Sternocleidomastoid (tissue), 1 donor: ENCODE measurements around the genes POLR2E, NDUFS7 and ADAMTSL5.

GRCh38 chr19:1035153-1035601, 4.7 kb upstream of the ABCA7 start:
- PRO-cap, result no peak

DNA sequence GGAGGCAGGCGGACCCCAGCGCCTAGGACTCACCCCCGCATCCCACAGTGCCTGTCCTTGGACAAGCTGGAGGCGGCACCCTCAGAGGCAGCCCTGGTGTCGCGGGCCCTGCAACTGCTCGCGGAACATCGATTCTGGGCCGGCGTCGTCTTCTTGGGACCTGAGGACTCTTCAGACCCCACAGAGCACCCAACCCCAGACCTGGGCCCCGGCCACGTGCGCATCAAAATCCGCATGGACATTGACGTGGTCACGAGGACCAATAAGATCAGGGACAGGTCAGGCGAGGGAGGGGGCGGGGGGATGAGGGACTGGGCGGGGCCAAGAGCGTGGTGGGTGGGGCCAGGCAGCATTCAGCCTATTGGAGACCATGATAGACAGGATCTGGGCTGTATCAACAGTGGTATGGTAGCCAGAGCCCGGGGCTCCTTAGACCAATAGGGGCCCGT, 5.1 kb downstream of the ABCA7 start:
- PRO-cap, result no peak

DNA sequence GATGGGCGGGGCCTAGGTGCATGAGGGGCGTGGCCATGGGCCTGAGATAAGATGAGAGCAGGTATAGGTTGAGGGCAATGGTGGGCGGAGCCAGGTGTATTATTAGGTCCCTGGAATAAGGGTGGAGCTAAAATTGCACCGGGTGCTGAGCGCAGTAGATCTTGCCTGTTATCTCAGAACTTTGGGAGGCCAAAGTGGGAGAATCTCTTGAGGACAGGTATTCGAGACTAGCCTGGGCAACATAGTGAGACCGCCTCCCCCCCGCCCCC, 5.4 kb downstream of the ABCA7 start:
- PRO-cap, result no peak

GRCh38 chr19:1073166-1073845, 6.3 kb downstream of the ARHGAP45 start:
- PRO-cap, result no peak

DNA sequence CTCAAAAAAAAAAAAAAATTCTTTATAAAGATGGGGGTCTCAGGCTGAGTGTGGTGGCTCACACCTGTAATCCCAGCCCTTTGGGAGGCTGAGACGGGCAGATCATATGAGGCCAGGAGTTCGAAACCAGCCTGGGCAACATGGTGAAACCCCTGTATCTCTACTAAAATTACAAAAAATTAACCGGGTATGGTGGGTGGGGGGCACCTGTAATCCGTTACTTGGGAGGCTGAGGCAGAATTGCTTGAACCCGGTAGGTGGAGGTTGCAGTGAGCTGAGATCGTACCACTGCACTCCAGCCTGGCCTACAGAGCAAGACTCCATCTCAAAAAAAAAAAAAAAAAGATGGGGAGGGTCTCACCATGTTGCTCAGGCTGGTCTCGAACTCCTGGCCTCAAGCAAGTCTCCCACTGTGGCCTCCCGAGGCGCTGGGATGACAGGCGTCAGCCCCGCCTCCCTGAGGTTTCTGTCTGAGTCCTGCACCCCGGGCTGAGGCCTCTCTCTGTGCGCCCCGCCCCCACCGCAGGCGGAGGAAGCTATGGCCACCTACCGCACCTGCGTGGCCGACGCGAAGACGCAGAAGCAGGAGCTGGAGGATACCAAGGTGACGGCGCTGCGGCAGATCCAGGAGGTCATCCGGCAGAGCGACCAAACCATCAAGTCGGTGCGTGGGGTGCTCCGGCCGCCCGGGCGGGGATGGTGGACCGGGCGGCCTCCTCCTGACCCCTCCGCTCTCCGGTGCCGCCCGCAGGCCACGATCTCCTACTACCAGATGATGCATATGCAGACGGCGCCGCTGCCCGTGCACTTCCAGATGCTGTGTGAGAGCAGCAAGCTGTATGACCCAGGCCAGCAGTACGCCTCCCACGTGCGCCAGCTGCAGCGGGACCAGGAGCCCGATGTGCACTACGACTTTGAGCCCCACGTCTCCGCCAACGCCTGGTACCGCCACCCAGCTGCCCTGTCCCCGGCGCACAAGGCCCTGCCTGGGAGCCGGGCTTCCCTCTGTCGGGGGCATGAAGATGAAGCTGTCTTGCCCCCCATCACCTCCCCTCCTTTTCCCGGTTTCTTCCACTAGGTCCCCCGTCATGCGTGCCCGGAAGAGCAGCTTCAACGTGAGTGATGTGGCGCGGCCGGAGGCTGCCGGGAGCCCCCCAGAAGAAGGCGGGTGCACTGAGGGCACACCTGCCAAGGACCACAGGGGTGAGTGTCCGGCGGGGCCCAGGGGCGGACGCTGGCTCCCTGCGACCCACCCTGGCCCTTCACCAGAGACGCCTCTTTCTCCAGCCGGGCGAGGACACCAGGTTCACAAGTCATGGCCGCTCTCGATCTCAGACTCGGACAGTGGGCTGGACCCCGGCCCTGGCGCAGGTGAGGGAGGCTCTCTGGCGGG, 12.7 kb downstream of the ARHGAP45 start:
- PRO-cap, result no peak

DNA sequence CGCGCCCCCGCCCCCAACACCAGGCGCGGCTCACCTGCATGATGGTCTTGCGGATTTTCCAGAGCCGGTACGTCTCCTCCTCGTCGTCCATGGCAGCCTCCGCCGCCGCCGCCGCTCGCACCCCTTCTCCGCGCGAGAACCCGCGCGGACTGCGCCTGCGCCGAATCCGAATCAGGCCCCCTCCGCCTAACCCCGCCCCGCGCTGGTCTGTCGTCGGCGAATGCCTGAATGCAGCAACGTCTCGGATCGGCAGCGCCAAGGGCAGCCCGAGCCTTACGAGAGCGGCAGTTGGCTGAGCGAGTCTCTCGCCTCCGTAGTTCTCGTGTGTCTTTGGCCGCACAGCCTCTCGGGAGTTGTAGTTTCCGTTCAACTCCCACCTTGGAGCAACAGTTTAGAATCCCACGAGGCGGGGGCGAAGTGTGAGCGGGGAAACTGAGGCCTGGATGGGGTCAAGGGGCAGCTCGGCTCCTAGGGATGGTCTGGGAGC, at the start of gene POLR2E:
Gene POLR2E, minus strand, starts transcription at position 151 of the 487 bp plus-strand sequence.
- PRO-cap, result unidirectional peak, minus-strand start at position 151 of the sequence

GRCh38 chr19:1105530-1106053, 1.8 kb downstream of the GPX4 start:
- PRO-cap, result no peak

DNA sequence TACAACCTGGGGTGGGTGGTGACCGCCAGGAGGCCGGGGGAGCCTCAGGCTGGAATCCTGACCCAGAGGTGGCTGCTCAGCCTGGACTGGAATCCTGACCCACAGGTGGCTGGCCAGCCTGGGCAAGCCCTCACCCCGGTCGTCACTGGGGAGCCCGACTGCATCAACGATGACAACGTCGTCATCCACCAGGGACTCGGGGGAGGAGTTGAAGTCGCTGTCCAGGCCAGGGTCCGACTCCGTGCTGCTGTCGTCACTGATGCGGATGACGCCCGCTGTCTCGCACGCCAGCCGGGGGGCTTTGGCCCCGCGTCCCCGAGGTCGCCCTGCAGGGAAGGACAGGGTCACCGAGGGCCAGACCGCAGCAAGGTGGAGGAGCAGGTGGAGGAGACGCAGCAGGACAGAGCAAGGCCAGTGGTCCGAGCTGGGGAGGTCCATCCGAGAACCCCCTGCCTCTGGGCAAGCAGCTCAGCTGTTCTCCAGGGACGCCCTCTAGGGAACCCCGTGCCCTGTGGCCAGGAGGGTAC, 10.4 kb downstream of the GPX4 start:
- PRO-cap, result no peak

- PRO-cap, result no peak
Measured at GRCh38 chr19:1232346-1233214, 5.2 kb downstream of the CBARP start.

GRCh38 chr19:1252015-1252438, 3.6 kb downstream of the MIDN start:
- PRO-cap, result bidirectional peak, plus-strand start at chr19:1252487, minus-strand start at chr19:1252255

DNA sequence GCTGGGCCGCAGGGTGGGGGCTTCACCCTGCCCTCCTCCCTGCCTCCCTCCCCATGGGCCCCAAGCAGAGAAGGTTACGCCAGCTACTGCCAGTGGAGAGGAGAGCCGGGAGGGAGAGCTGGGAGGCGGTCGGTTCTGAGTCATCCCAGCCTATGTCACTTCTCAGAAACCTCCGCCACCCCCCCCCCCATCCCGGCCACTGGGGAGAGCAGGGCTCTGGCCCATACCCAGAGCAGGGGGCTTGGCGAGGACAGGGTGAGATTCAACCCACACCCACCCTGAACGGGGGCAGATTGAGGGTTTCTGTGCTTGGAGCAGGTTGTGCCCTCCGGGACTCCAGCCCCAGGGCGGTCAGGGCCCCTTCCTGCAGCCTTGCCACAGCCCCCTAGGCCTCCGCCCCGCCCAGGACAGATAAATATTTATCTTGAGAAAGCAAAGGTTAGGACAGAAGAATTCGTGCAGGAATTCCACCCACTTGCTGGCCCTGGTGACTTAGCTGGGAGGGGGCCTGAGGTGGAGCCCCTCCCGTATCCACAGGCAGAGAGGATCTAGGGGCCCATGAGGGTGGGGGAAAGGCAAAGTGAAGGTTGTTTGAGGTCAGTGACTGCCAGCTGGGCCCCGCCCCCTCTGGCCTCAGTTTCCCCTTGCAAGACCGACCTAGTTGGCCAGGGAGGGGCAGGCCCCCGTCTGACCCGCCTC, 5.0 kb downstream of the MIDN start:
- PRO-cap, result bidirectional peak, plus-strand start at position 291 of the sequence, minus-strand start outside the sequence

DNA sequence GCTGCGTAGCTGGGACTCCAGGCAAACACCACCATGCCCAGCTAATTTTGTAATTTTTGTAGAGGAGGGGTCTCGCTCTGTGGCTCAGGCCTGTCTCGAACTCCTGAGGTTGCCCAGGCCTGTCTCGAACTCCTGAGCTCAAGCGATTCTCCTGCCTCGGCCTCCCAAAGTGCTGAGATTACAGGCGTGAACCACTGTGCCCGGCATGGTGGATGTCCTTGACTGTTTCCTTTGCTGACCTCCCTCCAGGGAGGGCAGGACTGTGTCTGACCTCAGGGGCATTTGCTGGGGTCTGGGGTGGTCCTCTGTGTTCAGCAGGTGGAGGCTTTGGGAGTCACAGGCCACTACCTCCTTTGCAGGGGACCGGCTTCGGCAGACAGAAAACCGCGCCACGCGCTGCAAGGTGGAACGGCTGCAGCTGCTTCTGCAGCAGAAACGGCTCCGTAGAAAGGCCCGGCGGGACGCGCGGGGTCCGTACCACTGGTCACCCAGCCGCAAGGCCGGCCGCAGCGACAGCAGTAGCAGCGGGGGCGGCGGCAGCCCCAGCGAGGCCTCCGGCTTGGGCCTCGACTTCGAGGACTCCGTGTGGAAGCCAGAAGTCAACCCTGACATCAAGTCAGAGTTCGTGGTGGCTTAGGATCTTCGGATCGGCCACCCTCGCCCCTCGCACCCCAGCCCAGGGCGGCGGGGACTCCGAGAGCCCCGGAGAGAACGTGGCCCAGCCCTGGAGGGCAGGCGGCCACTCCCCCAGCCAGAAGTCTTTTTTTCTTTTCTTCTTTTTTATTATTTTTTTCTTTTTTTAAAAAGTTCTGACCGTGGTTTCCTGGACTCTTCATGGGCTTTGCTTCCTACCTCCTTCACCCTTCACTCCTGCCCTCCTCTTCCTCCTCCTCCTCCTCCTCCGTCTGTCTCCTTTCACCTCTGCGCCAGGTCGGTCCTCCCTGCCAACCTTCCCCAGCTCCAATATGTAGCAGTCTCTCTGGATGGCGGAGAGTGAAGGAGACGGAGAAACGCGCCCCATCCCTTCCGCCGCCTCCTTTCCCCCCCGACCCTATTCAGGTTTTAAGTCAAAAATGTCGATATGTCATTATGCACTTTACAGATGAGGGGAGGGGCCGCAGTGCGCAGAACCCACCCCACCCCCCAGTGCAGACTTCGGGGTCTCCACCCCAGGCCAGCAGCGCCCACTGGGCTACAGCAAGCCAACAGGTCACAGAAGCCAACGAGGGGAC, 8.7 kb downstream of the MIDN start:
- PRO-cap, result no peak

- PRO-cap, result no peak
Measured at GRCh38 chr19:1276280-1277093, 1.2 kb downstream of the FAM174C start.

- PRO-cap, result no peak
Measured at GRCh38 chr19:1361952-1362476, 7.3 kb downstream of the PWWP3A start.

GRCh38 chr19:1383178-1384037, at the start of gene NDUFS7:
TSS of gene NDUFS7 (plus strand) at chr19:1383907.
- PRO-cap, result bidirectional peak, plus-strand start at chr19:1383918, minus-strand start at chr19:1383573

DNA sequence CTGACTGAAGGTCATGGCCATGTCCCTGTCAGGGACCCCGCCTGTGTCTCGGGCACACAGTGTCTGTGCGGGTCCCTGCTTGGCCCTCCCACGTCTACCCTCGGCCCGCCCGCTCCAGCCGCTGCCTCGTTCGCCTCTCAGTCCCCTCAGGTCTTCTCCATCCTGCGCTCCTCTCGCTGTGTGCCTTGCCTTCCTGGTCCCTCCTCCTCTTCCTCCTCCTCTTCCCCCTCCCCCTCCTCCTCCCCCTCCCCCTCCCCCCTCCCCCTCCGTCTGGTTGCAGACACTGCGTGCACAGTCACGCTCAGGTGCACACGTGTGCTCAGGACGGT, 14.1 kb upstream of the RPS15 start:
- PRO-cap, result no peak

DNA sequence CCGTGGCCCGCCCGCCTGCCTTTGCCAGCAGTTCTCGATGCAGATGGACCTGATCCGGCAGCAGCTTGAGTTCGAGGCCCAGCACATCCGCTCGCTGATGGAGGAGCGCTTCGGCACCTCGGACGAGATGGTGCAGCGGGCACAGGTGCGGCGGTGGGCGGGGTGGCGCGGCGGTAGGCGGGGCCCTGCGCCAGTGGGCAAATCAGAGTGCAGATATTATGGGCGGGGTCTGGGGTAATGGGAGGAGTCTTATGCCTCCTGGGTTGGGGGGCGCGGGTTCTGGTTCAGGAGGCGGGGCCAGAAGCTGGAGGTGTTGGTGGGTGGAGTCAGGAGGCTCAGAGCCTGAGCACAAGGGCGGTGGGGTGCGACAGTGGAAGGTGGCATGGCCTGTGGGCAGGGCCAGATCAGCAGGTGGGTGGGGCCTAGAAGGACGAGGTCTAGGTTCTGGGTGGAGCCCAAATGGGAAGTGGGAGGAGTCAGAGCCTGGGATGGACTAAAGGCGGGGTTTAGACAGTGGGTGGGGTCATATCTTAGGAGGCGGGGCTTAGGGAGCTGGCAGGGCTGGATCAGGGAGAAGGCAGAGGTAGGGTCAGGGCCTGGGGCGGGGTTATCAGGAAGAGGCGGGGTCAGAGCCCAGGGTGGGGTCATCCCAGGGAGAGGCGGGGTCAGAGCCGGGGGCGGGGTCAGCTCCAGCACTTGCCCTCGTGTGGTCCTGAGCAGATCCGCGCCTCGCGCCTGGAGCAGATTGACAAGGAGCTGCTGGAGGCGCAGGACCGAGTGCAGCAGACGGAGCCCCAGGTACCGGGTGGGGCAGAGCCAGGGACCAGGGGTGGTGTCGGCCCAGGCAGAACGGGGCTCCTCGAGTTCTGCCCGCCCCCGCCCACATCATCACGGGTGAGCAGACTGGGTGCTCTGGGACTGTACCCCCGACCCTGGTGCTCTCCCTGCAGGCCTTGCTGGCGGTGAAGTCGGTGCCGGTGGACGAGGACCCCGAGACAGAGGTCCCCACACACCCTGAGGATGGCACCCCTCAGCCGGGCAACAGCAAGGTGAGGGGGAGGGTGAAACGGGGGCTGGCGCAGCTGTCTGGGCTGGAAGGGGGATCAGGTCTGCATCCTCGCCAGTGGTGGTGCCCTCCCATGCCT, 5.8 kb downstream of the APC2 start:
- PRO-cap, result no peak

- PRO-cap, result no peak
Measured at GRCh38 chr19:1472797-1473781, 5.9 kb downstream of the C19orf25 start.

DNA sequence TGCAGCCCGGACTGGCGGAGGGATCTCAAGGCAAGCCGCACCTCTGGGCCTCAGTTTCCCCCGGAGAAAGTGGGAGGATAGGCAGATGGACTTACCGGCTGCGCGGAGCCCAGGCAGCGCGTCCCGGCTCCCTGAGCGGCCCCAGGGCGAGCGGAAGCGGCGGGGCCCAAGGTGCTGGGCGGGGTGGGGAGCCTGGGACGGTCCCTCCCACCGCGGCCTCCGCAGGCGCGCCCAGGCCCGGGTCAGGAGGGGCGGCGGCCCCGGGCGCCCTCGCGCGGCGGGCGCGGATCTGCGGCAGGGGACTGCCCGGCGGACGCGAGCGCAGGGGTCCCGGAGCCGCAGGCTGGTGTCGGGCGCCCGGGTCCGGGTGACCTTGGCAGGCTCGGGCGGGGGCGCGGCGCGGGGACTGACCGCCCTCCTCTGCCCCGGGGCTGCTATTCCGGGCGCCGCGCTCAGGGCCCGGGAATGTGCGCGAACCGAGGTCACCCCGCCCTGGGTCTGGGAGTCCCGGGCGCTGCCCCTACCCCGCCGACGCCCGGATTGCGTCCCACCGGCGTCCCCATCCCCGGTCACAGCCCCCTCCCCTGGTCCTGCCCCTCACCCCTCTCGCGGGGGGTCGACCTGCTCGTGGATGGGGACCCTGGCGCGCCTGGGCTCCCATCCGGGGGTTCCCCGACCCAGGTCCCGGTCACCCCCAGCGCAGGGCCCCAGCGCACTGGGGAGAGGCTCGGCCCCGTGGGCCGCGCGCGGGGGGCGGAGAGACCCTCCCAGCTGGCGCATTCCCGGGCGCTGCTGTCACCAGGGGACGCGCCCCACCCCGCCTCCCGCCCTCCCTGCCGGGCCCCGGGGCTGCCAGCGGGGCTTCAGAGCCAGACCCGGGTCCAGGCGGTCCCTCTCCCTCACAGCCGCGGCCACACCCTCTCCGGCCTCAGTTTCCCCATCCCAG, at the start of gene ADAMTSL5:
Gene ADAMTSL5, minus strand, starts transcription at position 152 of the 946 bp plus-strand sequence.
- PRO-cap, result bidirectional peak, plus-strand start at position 270 of the sequence, minus-strand start at position 143 of the sequence

GRCh38 chr19:1643318-1643852, 9.0 kb downstream of the TCF3 start:
- PRO-cap, result no peak